ENCODE results near the gene SMAD2.

DNA sequence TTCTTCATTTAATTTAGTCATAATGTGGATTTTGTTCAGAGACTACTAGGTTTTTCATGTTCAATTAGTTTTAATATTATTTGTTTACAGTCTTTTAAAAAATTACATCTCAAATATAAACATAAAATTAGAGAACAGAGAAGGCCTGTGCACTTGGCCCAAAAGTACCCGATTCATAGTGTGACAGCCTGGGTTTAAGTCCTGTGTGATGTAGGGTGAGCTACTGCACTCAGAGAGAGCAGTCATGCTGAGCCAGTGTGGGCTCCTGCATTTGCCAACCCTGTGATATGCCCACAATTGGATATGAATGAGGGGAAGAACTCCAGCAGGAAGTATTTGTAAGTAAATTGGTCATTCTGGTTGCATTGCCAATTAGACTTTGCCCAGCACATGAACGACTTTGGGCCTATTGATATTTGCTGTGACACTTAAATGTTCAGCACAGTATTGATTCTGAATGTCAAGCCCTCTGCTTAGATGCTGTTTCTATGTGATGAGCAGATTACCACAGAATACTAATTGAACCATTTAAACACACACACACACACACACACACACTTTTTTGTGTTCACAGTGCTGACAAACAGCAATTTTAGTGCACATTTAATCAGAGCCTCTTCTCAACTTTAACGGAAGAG lies 570.8 kb downstream of the PIK3C3 start:
- RRBS, result no CpG with 5 or more reads among the region's 3 CpGs
CAGE:
- cytosol, long polyA plus RNA, result no peak
- long polyA plus RNA, result no peak
- nucleus, long polyA plus RNA, result no peak

DNA sequence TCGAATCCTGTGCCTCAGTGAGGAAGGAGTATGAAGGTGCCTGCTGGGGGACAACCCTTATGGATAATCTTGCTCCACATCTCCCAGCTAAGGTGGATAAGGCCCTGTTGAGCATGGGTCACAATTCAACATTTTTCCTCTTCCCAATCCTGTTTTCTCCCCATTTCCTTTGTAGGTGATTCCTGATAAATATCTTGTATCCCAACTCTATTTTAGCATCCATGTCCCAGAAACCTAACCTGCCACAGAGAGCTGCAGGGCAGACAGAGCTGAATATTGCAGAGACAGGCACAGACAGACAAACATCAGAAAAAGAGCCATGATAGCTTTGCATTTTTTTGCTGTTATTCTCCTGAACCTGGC lies 142.3 kb upstream of the SYT4 start:
- RRBS, result no CpG with 5 or more reads among the region's 1 CpG
CAGE:
- cytosol, long polyA plus RNA, result no peak
- long polyA plus RNA, result no peak
- nucleus, long polyA plus RNA, result no peak

DNA sequence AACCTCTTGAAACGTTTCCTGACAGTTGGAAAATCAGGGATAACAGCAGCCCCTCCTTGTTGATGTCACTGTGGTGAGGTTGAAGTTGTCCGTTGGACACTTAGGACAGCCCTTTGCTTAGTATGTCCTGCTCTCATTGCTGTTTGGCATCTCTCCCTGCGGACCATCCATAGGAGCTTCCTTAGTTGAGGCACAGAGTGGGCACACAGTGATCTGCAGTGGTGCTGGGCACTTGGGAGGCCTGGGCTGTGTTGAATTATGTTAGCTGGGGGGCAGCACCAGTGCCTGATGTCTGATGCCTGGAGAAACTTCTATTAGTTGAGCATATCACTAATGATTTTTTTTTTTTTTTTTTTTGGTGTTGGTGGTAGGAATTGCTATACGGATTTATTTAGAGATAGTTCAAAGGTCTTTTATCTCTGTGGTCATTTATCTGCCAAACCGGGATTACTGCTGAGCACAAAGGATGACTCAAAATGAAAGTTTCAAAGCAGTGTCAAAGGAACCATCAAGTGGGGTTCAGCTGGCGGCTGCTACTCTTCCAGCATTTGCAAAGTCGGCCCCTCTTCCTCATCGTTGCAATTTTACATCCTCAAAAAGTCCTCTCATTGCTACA lies 28.9 kb downstream of the SETBP1 start:
- RRBS, result no CpG with 5 or more reads among the region's 8 CpGs
CAGE:
- cytosol, long polyA plus RNA, result no peak
- long polyA plus RNA, result no peak
- nucleus, long polyA plus RNA, result no peak

DNA sequence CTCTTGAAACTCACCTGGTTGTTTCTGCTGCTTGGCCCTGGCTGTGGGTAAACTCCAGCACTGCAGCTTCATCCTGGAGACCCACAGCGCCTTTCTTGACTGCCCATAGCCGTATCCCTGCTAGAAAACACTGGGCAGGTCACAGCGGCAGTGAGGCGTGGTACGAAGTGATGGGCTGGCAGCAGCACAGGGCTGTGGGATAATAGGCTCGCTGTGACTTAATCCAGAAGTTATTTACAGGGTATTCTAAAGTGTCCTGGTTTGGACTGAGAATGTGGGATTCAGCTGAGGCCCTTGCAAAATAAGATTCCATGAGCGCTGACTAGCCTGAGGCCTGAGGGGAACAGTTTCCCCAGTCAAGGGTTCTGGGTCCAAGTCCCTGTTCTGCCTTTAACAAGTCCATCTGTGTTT lies 34.5 kb downstream of the SETBP1 start:
- RRBS, result no CpG with 5 or more reads among the region's 7 CpGs
CAGE:
- cytosol, long polyA plus RNA, result no peak
- long polyA plus RNA, result no peak
- nucleus, long polyA plus RNA, result no peak

- RRBS, result no CpG with 5 or more reads among the region's 5 CpGs
CAGE:
- cytosol, long polyA plus RNA, result no peak
- long polyA plus RNA, result no peak
- nucleus, long polyA plus RNA, result no peak
Measured at GRCh38 chr18:44731054-44731560, 50.4 kb downstream of the SETBP1 start.

DNA sequence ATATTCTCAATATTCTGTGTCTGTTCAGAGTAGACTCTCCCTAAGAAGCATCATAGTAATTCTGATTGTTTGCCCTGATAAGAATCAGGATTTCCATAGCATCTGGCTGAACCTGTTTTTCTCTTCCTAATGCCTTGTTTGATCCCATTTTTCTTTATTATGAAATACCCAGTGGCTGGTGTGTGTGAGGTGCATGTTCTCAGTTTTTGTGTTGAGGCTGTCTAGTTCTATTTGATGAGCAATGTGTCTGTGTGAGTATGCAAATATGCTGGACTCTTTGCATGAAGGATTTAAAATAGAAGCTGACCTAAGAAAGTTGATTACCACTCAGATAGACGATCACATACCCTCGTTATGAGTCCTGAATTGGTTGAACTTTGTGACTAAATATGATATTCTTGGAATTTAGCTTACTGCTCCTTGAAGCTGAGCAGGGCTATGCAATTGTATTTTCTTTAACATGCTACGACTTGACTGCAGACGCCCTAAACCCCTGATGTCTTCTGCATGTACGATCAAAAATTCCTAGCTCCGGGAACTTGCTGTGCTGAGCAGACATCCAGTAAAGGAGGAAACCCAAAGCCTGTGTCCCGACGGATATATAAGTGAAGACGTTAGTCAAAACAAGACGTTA lies 51.3 kb downstream of the SETBP1 start:
- RRBS, result no CpG with 5 or more reads among the region's 10 CpGs
CAGE:
- cytosol, long polyA plus RNA, result no peak
- long polyA plus RNA, result no peak
- nucleus, long polyA plus RNA, result no peak

DNA sequence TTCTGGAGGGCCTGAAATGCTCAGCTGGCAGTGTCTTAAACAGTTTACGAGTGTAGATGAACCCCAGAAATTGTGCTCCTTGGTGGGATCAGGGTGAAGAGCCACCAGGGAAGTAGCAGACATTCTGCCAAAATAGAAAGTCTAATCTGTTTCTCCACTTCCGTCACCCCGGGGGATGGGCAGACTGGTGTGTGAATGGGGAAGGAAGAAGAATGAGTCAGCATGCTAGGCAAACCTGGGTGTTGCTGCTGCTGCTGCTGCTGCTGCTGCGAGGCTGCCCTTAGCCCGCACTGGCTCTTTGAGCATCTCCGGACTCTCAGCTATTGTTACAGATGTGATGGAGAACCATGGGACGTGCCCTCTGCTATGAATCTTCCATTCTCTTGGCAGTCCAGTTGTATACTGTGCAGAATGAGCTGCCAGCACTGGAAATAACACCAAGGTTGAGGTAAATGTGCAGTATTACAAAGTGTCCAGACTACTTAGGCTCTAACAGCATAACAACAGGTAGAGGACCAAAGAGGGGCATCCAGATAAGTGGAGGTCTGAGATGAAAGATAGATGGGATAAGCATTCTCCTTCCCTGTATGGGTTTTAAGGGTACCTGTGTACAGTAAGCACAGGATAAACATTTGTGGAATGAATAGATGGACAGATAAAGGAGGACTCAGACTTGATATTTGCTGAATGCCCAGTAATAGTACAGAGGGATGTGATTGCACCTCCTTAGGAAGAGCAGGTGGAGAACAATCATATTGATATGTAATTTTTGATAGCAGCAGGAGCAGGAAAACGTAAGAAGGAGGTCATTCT lies 158.7 kb downstream of the SETBP1 start:
- RRBS, result no CpG with 5 or more reads among the region's 8 CpGs
CAGE:
- cytosol, long polyA plus RNA, result no peak
- long polyA plus RNA, result no peak
- nucleus, long polyA plus RNA, result no peak

- RRBS, result no CpG with 5 or more reads among the region's 2 CpGs
CAGE:
- cytosol, long polyA plus RNA, result no peak
- long polyA plus RNA, result no peak
- nucleus, long polyA plus RNA, result no peak
Measured at GRCh38 chr18:45660780-45661218, 45.5 kb downstream of the SLC14A2 start.

- RRBS, result no CpG with 5 or more reads among the region's 6 CpGs
CAGE:
- cytosol, long polyA plus RNA, result no peak
- long polyA plus RNA, result no peak
- nucleus, long polyA plus RNA, result no peak
Measured at GRCh38 chr18:46068583-46069289, 3.3 kb downstream of the PSTPIP2 start.

DNA sequence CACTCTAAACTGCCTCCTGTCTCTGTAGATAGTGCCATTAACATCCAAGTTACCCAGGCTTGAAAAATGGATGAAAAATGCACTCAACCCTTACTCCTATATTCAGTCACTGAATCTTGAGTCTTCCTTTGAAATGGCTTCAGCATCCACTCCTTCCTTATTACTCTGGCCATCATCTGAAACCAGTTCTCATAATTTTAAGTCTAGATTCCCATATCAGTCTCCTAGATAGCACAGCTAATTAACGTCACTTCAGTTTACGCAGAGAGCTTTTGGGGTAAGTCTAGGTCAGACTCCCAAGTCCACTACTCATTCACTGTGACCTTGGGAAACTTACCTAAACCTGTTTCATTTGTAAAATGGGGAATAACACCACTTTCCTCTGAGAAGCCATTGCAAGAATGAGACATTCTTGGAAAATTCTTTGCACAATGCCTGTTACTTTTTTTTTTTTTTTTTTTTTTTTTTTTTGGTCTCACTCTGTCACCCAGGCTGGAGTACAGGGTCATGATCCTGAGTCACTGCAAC lies 49.1 kb upstream of the ST8SIA5 start:
- RRBS, result no CpG with 5 or more reads among the region's 2 CpGs
CAGE:
- cytosol, long polyA plus RNA, result no peak
- long polyA plus RNA, result no peak
- nucleus, long polyA plus RNA, result no peak

GRCh38 chr18:46917956-46918647 lies 700 bp downstream of the KATNAL2 start:
- RRBS, result no CpG with 5 or more reads among the region's 26 CpGs
CAGE:
- cytosol, long polyA plus RNA, result no peak
- long polyA plus RNA, result no peak
- nucleus, long polyA plus RNA, result no peak

GRCh38 chr18:47098724-47099349 lies 51.5 kb downstream of the HDHD2 start:
- RRBS, result no CpG with 5 or more reads among the region's 6 CpGs
CAGE:
- cytosol, long polyA plus RNA, result no peak
- long polyA plus RNA, result no peak
- nucleus, long polyA plus RNA, result no peak

DNA sequence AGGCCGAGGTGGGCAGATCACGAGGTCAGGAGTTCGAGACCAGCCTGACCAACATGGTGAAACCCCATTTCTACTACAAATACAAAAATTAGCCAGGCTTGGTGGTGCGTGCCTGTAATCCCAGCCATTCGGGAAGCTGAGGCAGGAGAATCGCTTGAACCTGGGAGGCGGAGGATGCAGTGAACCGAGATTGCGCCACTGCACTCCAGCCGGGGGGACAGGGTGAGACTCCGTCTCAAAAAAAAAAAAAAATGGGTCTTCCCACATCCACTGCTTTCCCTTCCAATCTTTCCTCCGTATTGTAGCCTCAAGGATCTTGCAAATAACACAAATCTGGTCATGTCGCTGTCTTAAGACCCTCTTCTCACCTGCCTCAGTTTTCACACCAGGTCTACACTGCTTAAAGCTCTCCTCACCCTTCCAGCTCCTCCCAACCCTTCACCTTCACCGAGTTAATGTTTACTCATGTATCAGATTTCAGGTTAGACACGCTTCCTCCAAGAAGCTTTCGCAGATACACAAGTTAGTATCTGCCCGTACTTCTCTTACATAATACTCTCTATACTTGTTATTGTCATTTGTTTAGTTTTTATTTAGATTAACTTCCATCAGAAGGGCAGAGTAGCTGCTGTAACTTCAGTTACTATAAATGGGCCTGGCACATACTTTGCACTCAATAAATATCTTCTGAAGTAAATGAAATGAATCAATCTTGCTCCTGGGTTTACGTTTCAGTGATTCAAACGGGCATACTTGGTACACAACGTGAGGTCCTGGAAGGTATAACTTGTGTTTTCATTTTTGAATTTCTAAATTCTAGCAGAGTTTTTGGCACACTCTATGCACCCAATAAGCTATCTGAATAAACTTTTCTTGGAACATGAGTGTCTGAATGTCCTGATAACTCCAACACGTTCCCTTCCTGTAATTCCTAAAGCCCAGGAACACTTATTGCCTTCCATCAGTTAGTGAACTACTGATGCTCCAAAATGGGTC lies 1.4 kb downstream of the IER3IP1 start:
- RRBS, result no CpG with 5 or more reads among the region's 21 CpGs
CAGE:
- cytosol, long polyA plus RNA, result no peak
- long polyA plus RNA, result no peak
- nucleus, long polyA plus RNA, result no peak

DNA sequence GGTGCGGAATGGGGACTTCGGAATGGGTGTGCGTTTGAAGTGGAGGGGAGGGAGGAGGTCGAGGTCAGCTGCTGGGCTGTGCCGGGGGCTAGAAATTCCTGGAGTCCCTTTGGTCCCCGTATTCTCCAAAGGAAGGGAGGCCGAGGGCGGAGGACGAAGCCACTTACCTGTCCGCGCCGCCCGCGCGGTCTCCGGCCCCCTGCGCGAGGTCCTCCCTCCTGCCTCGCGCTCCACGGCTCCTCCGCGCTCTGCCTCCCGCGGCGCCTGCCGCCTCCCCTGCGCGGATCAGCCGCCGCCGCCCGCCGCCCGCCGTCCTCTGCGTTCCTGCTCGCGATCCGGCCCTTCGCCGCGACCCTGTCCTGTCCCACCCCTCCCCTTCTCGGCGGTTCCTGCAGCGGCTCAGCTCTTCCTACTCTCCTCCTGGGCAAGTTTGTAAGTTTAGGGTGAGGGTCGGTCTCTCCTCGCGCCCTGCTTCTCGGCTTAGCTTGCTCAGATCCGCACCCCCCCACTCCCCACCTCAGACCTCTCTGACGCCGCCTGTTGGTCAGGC lies 9.5 kb upstream of the SKOR2 start:
- RRBS, result 5% methylated on average over 8 of the region's 53 CpGs
CAGE:
- cytosol, long polyA plus RNA, result no peak
- long polyA plus RNA, result no peak
- nucleus, long polyA plus RNA, result no peak

- RRBS, result no CpG with 5 or more reads among the region's 2 CpGs
CAGE:
- cytosol, long polyA plus RNA, result no peak
- long polyA plus RNA, result no peak
- nucleus, long polyA plus RNA, result no peak
Measured at GRCh38 chr18:47710339-47710730, 220.1 kb downstream of the SMAD2 start.

GRCh38 chr18:47716598-47717166 lies 213.8 kb downstream of the SMAD2 start:
- RRBS, result no CpG with 5 or more reads among the region's 6 CpGs
CAGE:
- cytosol, long polyA plus RNA, result no peak
- long polyA plus RNA, result no peak
- nucleus, long polyA plus RNA, result no peak

DNA sequence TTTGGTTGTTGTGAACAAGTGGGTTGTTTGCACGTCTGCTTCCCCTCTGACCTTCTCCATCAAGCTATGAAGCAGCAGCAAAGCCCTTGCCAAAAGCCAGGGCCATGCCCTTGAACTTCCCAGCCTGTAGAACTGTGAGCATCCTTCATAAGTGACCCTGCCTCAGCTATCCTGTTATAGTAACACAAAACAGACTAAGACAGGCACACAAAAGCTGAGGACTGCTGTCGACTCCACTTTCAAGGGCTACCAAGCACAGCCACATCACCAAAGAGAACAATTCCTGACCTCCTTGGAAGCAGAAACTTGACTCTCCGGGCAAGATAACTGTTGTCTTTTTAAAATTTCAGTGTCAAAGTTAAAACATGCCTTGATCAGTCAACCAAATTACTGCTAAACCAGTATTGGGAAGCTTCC lies 105.0 kb downstream of the SMAD2 start:
- RRBS, result no CpG with 5 or more reads among the region's 3 CpGs
CAGE:
- cytosol, long polyA plus RNA, result no peak
- long polyA plus RNA, result no peak
- nucleus, long polyA plus RNA, result no peak

DNA sequence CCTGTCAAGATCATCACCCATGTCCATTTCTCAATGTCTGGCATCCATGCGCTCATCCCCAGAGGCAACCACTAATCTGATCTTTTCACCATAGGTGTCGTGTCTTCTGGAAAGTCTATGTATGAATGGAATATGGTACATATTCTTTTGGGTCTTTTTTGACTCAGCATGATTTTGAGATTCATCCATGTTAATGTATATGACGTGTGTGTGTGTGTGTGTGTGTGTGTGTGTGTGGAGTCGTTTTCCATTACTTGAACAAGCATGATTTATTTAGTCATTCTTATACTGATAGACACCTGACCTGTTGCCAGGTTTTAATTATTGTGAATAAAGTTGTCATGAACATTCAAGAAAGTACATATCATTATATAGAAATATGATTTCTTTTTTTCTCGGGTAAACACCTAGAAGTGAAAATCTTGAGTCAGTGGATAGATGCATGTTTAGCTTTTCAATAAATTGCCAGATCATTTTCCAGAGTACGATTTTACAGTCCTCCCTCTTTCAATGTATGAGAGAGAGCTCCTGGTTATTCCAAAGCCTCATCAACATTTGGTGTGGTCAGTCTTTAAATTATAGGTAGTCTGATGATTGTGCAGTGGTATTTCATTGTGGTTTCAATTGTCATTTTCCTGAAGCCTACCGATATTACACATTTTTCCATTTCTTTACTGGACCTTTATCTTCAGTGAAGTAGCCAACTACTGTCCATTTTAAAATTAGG lies 51.0 kb downstream of the SMAD2 start:
- RRBS, result no CpG with 5 or more reads among the region's 7 CpGs
CAGE:
- cytosol, long polyA plus RNA, result no peak
- long polyA plus RNA, result no peak
- nucleus, long polyA plus RNA, result no peak

DNA sequence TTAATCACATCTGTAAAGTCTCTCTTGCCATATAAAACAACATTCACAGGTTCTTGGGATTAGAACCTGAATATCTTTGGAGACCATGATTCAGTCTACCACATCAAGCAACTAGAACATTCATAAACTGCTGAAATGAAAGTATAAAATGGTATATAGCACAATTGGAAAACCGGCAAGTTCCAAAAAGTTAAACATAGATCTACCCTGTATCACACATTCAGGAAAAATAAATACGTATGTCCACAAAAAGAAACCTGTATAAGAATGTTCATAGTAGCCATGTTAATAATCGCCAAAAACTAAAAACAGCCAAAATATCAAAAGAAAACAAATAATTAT lies 23.5 kb downstream of the SMAD2 start:
- RRBS, result no CpG with 5 or more reads among the region's 3 CpGs
CAGE:
- cytosol, long polyA plus RNA, result no peak
- long polyA plus RNA, result no peak
- nucleus, long polyA plus RNA, result no peak

- RRBS, result 1% methylated on average over 45 of the region's 100 CpGs
CAGE:
- cytosol, long polyA plus RNA, result start-site peak on the minus strand at chr18:47930839-47930887, 378 and 632 reads in 2 replicates
- long polyA plus RNA, result start-site peak on the minus strand at chr18:47930375-47930439, 52 and 83 reads in 2 replicates; start-site peak on the minus strand at chr18:47930839-47930905, 532 and 867 reads in 2 replicates
- nucleus, long polyA plus RNA, result start-site peak on the minus strand at chr18:47930375-47930396, 97 and 35 reads in 2 replicates; start-site peak on the minus strand at chr18:47930841-47930902, 806 and 689 reads in 2 replicates
Measured at GRCh38 chr18:47930128-47930929, at the start of gene SMAD2. TSS of gene SMAD2 (minus strand) at chr18:47930659.

Data from SK-N-SH (cell line).